ENCODE measurements around a stretch of chr15.

DNA sequence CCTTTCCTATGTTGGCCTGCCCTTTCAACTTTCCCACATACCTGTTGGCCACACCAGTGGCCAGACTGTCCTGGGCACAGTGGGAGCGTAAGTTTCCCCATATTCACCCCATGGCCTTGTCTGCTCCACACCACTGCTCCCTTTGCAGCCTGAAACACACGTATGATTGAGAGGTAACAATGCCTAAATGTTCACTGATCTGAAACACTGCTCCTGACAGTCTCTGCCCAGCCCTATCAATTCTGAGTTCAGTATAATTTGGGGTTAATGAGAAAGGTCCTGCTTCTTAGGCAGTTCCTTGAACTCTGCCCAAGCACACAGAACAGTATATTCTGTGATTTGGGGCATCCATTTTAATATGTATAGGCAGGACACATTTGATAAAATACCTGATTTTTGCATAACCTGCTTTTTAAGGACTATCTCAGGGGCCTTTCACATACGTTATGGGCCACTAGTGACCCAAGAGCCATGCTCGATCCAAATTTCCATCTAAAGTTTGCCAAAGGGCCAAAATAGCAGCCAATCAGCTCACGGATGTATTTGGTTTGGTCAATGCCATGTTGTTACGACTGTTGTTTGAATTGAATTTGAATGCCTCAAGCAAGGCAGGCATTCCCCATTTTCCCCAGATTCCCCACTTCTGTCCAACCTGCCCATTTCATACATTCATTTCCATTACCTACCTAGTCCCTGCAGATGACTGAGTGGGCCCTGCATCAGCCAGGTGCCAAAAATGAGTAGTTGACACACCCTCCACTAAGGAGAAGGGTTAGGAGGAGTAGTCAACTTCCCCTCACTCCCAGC is 52.0 kb downstream of the ANXA2 start:
- RRBS = no CpG with 5 or more reads among the region's 6 CpGs

- RRBS = no CpG with 5 or more reads among the region's 3 CpGs
These were observed 50.0 kb downstream of the ANXA2 start for GRCh38 chr15:60347815-60348200.

- RRBS = no CpG with 5 or more reads among the region's 6 CpGs
These were observed 43.1 kb downstream of the ANXA2 start for GRCh38 chr15:60354710-60355094.

DNA sequence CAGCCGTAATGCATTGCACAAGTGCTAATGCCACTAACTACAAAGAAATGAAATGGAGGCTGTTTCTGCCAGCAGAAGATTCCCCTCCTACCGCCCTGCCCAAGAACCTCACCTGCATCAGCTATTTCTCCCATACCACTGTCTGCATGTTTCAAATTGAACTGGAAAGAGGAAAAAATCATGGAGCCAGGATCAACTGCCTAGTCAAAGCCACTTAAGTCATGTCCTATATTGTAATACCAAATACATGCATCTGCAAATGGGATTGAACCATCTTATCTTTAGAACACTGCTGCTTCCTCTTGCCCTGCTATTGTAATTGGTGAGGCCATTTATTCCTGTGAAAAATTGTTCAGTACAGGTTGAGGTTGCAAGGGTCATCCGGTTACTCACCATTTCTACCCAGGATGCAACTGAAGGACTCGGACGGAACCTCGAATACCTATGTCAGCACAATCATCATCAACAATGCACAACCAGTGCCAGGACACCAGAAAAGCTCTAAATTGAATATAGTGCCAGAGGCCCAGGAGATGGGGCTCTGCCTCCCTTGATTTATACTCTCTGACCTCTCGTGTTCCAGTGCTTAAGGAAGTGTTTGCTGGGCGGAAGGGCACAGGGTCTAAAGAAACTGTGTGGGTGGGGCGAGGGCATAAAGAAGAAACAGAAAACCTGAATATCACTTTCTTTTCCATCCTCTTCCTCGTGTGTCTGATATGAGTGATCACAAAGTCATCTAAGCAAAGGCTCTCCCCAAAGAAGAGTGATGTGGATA is 27.4 kb downstream of the ANXA2 start:
- RRBS = no CpG with 5 or more reads among the region's 10 CpGs

DNA sequence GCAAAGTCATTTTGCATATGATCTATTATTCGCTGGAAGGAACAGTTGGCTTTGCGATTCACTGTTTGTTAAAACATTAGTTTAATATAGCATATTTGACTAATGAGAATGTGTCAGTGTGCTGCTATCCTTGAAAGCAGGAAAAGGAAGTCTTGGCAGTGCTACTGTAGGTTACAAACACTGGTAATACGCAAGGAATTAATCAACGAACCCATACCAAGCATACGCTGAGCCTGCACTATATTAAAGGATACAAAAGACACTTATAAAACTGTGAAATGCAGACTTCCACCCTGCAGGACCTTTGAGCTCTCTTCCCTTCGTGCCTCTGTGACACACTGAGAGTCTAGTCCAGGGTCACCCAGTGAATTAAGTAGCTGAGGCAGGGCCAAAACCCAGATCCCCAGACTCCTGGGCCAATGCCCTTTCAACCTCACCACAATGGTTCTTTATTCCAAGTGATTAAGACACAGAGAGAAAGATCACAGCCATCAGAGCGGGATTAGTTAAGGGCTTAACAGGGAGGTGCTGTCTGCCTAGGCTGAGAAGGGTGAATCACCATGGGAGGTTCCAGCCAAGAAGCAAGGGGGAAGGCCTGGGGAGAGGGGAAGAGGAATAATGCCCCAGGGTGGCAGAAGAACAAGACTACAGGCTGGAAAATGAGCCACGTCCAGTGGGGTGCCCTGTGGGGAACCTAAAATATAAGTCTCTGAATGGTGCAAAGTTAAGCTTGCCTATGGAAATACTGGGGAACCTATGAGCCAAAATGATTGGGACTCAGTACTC is 6.8 kb downstream of the ANXA2 start:
- RRBS = no CpG with 5 or more reads among the region's 8 CpGs

GRCh38 chr15:60397000-60397327 is 822 bp downstream of the ANXA2 start:
- RRBS = 3% methylated on average over 3 of the region's 8 CpGs

- RRBS = no CpG with 5 or more reads among the region's 2 CpGs
These were observed 25.8 kb upstream of the ANXA2 start for GRCh38 chr15:60423573-60424029.

DNA sequence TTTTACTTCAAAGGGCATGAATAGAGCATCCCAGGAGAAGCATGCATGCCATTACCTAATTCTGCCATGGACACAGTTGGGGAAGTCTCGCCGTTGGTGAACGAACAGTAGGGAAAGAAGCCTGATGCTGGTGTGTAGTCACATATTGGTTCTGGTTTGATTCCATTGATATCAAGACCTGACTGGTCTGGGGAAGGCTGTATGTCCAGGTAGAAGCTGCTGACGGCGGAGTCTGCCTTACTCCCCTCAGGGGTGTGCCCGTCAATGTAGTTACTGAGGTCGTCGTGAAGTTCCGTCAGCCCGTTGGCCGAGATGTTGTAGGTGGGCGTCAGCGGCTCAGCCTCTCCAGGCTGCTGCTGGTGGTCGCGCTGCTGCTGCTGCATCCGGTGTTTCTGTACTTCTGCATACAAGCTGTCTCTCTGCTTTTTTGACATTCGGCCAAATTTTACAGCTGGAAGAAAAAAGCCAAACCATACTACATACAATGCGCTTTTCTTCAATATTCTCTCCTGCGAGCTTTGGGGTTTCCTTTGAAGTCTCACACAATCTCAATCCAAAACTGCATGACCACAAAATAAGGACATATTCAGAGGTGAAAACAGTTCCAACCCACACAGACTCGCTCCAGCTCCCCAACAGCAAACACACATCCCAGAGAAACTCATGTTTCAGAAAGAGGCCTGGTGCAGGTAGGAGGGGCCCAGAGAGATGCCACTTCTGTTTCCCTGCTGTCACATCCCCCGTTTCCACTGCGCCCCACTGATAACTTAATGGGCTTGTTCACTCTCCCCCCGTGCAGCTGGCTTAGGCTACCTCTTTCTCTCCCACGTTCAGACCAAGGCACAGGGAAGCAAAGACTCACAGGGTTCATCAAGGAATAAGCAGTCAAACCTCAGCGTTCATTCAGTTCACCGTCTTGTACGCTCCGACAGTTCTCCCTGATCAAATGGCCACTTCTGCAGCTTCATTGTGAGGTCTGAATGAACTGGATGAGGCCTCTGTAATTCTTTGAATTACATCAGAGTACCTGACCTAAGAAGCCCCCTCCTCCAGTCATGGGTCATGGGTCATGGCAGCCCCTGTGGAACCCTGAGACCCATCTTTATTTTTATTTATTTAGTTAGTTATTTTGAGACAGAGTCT is 32.6 kb upstream of the ICE2 start:
- RRBS = no CpG with 5 or more reads among the region's 28 CpGs

GRCh38 chr15:60573650-60574491 is 94.9 kb upstream of the ICE2 start:
- RRBS = no CpG with 5 or more reads among the region's 7 CpGs

DNA sequence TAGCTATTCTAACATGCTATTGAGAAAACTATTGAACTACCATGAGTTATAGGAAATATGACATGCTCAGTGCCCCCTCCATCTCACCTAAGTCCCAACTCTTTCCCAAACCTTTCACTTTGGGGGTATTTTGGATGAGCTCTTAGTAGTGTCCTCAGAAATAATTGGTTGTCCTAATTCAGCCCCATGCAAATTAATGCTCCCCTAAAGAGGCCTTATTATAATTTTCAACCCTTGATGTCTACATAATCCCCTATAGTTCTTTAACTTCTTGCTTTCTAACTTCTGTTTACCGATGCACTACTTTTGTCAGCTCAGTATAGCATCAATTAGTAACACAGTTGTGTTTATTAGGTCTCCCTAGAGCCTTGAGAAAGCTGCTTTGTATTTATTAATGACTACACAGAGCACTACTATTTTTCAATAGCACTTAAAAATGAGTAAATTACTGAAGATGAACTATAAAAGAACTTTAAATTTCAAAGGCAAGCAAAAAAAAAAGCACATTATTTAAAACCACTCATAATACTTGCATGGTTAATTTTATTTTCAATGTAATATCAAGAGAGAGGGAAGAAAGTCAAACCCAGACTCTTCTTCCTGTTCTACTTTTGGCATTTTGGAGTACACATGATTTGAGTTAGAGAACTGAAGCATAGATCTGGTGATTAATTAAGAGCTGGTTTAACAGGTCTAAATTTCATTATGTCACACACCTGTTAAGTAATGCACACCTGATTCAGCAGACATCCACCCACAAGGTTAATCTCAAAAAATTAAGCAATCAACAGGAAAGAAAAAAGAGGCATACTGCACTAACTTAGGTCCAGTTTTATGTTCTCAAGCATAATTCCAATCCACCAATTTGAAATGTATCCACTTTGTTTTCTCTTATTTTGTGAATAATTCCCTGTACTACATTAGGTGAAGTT is 100.9 kb upstream of the ICE2 start:
- RRBS = no CpG with 5 or more reads among the region's 1 CpG

- RRBS = no CpG with 5 or more reads among the region's 6 CpGs
These were observed 105.8 kb upstream of the ICE2 start for GRCh38 chr15:60584733-60585194.

DNA sequence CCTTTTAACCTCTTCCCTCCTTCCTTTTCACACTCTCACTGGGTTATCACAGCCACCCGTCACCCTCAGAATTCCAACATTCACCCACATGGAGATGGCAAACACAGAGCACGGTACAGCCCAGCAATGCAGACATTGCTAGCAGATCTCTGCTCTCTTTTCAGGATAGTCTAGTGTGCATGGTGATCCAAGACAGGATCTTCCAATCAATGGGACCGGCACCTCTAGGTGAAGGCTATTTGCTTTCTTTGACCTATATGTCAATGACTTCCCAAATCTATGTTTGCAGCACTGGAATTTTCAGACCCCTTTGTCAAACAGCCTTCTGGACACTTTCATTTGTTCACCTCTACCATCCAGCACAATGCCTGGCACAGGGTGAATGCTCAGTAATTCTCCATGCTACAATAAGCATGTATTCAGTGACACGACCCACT is 278.9 kb upstream of the ICE2 start:
- RRBS = no CpG with 5 or more reads among the region's 4 CpGs

DNA sequence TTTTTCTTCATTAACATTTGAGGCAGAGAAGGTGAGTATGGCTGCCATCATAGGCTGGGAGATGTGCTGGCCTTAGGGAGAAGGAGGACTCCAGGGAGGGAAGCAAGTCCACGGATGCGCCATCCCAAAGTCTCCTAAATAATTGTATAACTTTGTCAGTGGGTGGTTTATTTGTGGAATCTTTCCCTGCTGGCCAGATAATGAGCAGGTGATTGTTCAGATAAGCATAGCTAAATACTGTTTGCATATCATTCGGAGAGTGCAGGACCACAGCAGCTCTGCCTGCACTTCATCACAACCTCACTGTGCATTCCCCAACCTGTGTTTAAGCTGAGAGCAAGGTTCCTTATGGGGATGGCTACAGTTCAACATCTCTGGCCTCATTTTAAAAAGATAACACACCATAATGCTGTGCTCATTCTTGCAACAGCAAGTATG is 271.8 kb upstream of the RORA start:
- RRBS = no CpG with 5 or more reads among the region's 3 CpGs

GRCh38 chr15:62067491-62068078 is 808 bp downstream of the C2CD4A start:
- RRBS = 4% methylated on average over 21 of the region's 66 CpGs

GRCh38 chr15:62087286-62088263 is 20.8 kb downstream of the C2CD4A start:
- RRBS = no CpG with 5 or more reads among the region's 5 CpGs

- RRBS = no CpG with 5 or more reads among the region's 9 CpGs
These were observed 45.8 kb downstream of the C2CD4B start for GRCh38 chr15:62119045-62119868.

DNA sequence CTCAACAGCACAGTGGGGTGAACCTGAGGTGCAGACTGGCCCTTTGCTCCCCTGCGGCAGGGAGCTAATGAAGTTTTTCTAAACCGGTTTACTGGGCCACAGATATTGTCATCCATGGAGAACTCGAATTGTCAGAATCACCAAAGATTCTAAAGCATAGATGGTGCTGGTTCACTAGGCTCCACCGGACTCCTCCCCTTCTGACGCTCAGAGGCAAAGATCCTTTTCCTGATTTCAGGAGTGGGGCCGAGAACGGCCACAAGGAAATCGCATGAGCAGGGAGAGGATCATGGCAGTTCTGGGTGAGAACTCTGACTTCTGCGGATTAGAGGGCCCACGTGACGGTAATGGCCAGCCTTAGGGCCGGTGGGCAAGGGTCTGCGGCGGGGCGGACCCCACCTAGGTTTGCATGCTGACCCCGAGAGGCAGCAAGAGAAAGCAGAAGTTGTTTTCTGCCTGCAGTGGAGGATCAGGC is 39.8 kb upstream of the TLN2 start:
- RRBS = 65% methylated on average over 2 of the region's 16 CpGs

DNA sequence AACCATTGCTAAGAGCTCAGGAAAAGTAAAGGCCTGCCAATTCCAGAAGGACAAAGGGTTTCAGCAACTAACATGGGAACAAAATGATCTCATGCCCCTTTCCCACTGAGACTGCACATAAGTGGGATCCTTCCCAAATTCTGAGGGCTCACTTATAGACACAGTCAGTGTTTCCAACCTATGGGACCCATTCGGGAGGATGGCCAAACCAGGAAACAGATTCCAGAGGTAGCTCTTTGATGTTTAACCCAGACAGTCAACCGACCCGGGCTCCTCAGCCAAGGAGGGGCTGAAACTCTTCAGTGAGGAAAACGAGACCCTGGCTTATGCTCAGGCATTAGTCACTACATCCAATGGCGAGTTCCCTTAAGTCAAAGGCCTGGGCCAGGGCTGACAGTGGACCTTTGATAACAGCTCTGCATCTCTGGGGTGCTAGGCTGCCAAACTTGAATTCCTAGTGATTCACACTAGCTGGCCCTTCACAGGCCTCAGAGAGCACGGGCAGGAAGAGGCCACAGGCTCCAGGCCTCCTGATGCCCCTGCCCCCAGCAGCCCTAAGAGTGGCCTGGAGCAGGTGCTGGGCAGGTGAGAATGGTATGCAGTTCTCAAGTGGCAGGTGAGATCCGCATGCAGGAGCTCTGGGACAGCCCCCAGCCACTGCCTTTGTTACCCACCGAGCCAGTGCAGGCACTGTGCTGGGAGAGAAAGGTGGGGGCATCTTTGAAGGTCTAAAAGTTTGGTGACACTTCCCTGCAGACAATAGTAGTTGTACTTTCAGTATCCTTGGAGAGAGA is 79.9 kb downstream of the TLN2 start:
- RRBS = no CpG with 5 or more reads among the region's 8 CpGs

DNA sequence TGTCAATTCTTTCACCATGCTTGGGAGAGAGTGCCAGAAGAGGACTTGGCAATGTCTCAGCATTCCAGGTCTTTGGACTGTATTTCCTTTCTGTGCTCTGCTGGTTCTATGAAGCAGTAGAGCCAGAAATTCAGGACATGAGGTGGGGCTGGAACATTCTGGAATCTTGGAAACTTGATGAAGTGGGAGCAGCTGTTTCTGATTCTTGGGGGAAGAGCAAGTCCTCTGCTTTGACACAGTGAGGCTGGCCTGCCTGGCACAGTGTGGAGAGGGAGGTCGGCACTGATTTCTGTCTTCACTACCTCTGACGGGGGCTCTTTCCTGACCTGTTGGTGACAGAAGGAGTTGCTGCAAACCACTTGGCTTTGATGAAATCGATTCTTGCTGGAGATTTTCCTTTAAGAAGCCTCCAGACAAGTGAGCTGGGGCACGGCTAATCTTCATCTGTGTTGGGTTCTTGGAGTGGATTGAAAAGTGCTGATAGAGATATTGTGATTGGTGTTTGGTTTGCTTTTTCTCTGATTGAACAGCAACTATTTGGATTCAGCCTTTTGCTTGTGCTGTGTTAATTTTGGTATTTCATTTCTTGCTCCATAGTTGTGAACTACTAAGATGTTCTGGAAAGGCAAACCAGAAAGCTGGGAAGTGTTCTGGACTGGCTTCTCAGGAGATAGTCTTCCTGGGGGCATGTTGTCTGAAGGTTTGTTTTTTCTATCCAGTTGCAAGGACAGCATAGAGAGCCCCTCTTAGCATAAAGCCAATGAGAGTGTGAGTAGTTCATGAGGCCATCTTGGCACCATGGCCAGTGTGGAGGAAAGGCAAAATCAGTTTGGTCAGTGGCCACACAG is 155.8 kb downstream of the TLN2 start:
- RRBS = no CpG with 5 or more reads among the region's 4 CpGs

GRCh38 chr15:62653041-62653660 is 262.8 kb downstream of the TLN2 start:
- RRBS = no CpG with 5 or more reads among the region's 4 CpGs